Endodermal cell (in vitro differentiated cells): ENCODE results near the gene GPN2.

GRCh38 chr1:25900186-25900522 lies 6.1 kb downstream of the STMN1 start:
- PRO-cap: no peak

GRCh38 chr1:26034943-26035978 lies 10.7 kb downstream of the SLC30A2 start:
- PRO-cap: bidirectional peak, plus-strand start at chr1:26035531, minus-strand start at chr1:26035293

DNA sequence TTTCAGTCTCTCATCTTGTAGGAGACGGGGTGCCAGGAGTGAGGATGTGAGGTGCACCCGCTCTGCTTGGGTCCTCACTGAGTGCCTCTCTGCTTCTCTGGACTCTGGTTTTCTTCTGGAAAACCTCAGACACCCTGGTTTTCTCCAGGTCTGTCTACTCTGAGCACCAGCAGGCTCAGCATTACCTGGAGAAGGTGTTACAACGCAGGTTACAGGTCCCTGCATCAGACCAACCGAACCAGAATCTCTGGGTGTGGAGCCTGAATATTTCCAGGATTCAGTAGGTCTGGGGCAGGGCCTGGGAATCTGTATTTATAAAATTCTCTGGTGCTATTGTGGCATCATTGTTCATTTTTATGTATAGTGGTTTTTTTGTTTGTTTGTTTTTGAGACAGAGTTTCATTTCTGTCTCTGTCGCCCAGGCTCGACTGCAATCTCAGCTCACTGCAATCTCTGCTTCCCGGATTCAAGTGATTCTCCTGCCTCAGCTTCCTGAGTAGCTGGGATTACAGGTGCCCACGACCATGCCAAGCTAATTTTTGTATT lies 1.4 kb upstream of the SLC30A2 start:
- PRO-cap: no peak

GRCh38 chr1:26110648-26111475 lies 762 bp upstream of the PDIK1L start:
- PRO-cap: bidirectional peak, plus-strand start at chr1:26110845, minus-strand start at chr1:26110800; bidirectional peak, plus-strand start at chr1:26110890, minus-strand start at chr1:26110896; bidirectional peak, plus-strand start at chr1:26111119, minus-strand start at chr1:26111101

DNA sequence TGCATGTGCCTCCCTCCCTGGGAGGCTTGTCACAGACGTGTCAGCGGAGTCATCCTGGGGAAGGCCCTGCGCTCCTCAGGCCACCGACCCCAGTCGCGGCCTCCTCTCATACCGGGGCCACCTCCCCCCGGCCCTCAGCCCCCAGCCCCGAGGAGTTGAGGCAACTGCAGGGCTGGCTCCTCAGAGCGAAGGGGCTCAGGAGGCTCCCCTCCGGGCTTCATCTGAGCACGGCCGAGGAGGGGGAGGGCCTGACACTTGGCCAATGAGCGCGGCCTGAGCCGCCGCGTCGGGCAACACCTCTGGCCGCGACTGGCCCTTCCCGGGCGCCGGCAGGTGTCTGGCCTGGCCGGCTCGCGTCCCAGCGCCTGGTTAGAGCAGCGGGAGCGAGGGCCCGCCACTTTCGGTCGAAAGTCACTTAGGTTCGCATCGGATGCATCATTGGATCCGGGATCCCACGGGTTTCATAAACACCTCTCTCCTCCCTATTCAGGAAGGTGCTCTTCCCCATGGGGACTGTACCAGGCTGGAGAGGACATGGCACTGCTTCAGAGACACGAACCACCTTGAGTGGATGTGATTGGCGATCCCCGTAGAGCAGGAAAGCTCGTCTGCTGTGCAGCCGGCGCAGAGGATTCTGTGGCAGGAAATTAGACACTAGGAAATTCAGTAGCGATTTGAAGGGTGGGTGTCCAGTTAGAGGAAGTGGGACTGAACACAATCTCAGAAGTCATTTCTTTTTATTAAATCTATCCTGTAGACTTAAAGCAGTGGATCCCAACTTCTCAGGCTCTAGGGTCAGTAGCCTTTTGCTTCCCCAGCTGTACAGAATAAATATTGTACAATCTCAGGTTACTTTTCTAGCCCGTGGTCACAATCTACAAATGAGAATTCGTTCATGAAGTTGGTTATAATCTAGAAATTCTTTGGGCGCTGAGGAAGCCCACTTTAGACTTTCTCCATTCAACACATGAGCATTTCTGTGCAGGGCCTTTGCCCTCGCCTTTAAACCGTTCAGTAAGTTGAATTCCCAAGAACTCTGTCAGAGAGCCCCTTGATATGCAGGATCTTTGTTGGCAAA lies 685 bp downstream of the PDIK1L start:
- PRO-cap: bidirectional peak, plus-strand start at position 397 of the sequence, minus-strand start at position 223 of the sequence

DNA sequence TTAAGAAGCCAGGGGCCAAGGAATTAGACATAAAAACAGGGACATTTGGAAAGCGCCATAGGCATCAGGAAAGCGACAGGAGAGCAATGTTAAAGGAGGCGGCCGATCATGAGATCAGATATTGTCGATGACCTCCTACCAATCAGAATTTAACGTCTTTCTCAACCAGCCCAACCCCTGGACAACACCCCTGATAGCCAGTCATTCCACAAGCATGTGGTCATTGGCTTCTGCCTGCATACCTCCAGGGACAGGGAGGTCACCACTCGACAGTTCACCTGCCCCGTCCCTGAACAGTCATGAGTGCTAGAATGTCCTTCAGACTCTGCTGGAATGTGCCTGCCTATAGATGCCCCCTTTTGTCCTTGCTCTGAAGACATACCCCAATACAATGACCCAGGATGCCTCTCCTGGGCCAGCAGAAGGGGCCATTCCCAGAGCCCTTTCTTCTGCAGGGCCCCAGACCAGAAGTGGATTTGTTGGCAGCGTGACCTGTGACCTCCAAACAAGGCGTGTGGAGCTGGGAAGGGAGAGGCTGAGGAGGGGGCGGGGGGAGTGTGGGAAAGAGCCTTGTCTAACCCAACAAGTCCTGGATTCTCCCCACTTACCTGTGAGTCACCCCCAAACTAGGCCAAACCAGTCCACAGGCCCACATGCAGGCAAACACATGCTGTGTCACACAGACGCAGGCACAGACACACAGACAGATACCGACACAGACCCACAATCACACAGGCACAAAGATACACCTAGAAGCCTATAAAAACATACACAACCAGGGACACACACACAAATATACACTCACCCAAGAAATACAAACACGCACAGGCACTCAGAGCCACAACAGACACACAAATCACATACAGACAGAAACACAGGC lies 2.2 kb downstream of the CRYBG2 start:
- PRO-cap: bidirectional peak, plus-strand start at position 269 of the sequence, minus-strand start at position 88 of the sequence

- PRO-cap: bidirectional peak, plus-strand start at chr1:26419372, minus-strand start at chr1:26418978
These were observed 8.5 kb downstream of the LIN28A start for GRCh38 chr1:26419150-26419480.

GRCh38 chr1:26468632-26469822 lies 3.2 kb upstream of the HMGN2 start:
- PRO-cap: no peak

DNA sequence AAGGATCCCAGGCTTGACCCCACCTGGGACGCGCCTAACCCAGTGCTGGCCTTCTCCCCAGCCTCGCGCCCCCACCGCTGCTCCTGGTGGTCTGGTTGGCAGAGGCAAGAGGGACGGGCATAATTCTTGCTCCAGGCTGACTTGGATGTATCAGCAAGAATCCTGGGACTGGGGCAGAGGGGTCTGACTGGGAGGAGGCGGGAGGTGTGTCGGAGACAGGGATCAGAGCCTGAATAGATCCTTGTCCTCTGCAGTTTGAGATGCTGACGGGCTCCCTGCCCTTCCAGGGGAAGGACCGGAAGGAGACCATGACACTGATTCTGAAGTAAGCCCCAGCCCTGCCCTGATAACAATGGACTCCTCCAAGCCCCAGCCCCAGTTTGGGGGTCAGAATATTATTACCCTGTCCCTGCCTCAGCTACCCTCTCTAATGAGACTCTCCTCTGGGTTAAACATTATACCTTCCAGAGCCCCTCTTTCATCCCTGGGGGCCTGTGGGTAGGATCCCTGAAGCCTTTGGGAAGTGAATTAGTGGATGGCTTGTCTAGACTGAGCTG lies 25.4 kb downstream of the RPS6KA1 start:
- PRO-cap: no peak

DNA sequence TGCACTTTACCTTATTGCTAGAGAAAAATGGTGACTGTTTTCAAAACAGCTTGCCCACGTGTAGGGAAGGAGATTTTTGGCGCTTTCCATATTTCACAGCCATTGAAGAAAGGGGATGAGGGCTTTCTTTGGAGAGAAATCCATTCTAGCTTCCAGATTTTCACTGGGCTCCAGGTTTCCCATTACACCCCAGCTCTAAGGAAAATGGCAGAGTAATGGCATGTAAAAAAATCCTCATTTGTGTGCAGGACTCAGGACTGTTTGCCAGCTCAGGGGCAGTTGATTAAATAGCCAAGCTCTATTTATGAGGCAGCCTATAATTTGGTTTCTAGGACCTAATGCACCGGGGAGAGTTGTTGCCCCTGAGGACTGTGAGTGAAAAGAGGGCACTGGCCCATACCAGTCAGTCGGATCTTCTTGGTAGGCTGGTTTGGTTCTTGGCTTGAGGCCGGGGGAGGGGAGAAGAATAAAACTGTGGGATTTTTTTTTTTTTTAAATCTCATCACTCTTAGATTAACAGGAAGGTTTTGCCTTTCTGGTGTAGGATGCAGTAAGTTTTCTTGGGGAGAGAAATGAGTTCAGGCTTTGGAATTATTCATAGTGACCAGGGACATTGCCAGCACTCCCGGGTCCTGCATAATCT lies 2.1 kb upstream of the ARID1A start:
- PRO-cap: no peak

GRCh38 chr1:26695346-26695842 lies 421 bp upstream of the ARID1A start:
- PRO-cap: bidirectional peak, plus-strand start at chr1:26695693, minus-strand start at chr1:26695628

- PRO-cap: bidirectional peak, plus-strand start at chr1:26696641, minus-strand start at chr1:26696478; bidirectional peak, plus-strand start at chr1:26696813, minus-strand start at chr1:26696741; bidirectional peak, plus-strand start at chr1:26696912, minus-strand start at chr1:26696917; bidirectional peak, plus-strand start at chr1:26697115, minus-strand start at chr1:26697141
These were observed 1.0 kb downstream of the ARID1A start for GRCh38 chr1:26696603-26697449.

DNA sequence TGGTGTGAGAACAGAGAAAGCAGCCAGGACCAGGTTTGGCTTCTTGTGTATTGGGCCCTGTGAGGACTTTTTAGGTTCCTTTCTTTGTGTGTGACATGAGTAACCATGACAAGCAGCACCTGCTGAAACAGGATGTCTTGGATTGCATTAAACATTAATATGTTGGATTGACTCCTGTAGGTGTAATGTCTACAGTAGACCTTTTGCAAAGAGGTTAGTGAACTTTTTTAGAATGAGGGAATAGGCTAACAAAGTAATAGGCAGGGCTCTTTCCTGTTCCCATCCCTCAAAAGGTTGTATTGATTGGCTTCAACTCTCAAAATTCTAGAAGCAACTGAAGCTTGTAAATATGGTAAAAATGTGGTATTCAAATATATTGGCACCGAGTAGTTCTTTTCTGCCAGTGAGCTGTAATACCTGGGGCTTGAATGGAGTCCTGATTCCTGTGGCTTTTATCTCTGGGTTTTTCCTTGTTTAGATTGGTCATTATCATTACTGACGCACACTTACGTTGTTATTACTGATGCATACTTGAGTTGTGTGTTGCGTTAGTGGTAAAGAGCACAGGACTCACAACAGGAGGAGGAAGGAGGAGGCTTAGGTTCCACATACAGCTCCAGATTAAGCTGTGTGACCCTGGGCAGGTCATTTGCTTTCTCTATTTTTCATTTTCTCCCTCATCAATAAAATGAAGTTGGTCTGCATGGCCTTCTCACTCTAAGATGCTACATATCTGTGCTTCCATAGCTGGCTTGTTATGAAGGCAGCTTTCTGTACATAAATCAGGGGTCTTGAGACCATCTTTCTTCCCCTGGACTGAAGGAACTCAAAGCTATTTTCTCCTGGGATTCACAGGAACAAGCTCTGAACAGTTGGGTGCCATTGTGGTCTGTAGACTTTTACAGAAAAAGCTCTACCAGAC lies 5.4 kb downstream of the ARID1A start:
- PRO-cap: no peak

DNA sequence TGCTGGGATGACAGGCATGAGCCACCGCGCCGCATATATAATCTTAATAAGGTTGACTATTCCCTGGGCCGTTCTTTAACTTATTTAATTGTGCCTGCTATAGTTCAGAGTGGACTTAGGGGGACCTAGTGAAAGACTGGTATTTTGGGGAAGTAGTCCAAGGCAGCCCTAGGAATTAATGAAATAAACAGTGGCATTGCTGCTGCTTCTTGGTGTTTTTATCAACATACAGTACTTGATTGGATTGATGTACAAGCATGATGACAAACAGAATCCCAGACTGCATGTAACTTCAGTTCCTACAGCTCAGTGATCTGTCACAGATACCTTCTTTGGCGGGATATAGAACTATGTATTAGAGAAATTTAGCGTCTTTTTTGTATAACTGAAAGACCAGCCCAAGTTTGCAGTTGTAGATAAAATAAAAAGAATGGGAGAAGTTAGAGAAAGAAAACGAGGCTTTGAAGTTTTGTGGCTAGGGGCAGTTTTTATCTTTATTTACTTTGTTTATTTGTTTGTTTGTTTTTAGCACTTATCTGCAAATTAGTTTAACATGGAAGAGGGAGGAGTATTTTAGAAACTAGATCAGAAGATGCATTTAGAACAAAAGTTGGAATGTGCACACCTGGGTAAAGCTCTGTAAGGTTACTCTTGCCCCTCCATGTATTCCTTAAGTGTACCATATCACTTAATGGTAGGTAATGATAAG lies 19.0 kb downstream of the ARID1A start:
- PRO-cap: no peak

- PRO-cap: no peak
These were observed 35.4 kb upstream of the PIGV start for GRCh38 chr1:26752164-26752951.

- PRO-cap: no peak
These were observed 21.6 kb upstream of the PIGV start for GRCh38 chr1:26766014-26766706.

- PRO-cap: unidirectional peak, plus-strand start at chr1:26771573
These were observed 16.4 kb upstream of the PIGV start for GRCh38 chr1:26771400-26771754.

- PRO-cap: no peak
These were observed 6.6 kb downstream of the PIGV start for GRCh38 chr1:26794070-26795091.

GRCh38 chr1:26833214-26834268 lies 7.1 kb downstream of the ZDHHC18 start:
- PRO-cap: no peak

DNA sequence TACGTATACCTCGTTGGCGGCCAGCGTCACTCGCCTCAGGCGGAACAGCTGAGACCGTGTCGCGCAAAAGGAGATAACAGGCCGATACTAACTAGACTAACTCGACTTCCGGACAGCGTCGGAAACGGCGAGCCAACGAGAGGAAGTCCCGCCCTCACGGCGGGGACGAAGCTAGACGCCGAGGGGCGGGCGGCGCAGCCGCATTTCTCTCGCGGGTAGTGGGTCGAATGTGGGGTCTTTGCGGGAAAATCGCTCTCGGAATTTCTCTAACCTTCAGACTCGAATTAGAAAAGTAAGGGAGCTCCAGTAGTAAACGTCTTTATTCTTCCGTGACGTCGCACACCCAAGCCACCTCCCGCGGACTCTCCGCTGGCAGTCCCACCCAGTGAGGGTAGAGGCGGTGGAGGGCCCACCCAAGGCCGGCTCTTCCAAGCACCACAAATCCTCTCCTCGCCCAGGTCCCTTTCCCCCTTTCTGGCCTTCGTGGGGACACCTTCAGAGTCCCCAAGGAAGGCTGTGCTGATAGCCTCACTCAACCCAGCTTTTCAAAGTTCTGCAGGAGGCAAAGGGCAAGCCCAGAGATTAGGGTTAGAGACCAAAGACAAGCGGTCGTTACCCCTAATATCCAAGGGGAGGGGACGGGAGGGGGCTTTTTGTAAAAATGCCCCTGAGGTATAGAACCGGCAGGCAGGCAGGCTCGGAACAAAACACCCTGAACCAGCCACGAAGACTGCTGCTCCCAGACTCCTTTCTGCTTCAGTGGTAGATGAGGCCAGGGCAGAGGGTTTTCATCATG lies at the start of gene GPN2:
GPN2 (minus strand) TSS at position 98 of the 796 bp plus-strand sequence.
- PRO-cap: bidirectional peak, plus-strand start at position 174 of the sequence, minus-strand start at position 89 of the sequence